Monocyte (primary cell): ENCODE measurements around a stretch of chr5.

DNA sequence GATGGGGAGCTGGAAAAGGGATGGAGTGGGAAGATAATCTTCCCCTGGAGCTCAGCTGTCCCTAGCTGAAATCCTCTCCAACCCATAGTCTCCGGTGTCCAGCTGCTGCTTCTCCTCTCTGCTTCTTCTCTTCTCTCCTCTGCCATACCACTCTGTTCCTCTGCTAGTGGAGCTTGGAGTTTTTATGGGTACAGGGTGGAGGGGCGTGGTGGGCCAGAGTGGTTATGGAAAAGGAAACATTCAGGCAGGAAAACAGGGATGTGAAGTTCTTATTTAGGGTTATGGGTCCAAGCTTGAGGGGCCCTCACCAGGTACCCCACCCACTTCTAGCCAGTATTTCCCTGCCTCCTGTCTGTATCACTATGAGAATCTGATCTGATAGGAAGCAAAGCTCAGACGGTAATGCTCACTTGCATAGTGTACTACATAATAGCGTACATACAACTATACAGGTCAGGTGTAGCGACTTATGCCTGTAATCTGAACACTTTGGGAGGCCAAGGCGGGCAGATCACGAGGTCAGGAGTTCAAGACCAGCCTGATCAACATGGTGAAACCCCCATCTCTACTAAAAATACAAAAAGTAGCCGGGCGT is 8.3 kb downstream of the AFF4 start:
- PRO-cap, 2 experiments: peak in 2 of 2 experiments; most common minus-strand start position 88 of the sequence (in 1)

DNA sequence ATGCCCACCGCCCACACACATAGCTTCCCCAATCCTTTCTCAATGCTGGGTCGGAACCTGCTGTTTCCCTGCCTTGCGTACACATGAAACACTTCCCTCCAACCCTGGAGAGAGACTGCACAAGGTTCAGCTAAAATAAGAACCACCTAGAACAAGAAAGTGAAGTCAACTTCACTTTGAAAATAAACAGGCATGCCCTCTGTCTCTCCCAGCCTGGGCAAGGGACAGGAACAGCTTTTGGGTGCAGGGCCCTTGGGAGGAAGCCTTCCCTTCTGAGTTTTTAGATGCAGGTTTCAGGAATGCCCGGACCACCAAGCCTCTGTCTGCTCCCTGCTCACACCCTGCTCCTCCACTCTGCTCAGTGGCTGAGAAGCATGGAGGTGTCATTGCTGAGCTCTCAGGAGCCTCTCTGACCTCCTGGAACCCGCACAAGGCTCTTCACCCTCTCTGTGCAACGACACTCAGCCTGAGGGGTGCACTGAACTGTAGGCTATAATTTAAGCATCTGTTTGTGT is 149.3 kb downstream of the C5orf15 start:
- PRO-cap, 2 experiments: no peak in any of the 2 experiments

DNA sequence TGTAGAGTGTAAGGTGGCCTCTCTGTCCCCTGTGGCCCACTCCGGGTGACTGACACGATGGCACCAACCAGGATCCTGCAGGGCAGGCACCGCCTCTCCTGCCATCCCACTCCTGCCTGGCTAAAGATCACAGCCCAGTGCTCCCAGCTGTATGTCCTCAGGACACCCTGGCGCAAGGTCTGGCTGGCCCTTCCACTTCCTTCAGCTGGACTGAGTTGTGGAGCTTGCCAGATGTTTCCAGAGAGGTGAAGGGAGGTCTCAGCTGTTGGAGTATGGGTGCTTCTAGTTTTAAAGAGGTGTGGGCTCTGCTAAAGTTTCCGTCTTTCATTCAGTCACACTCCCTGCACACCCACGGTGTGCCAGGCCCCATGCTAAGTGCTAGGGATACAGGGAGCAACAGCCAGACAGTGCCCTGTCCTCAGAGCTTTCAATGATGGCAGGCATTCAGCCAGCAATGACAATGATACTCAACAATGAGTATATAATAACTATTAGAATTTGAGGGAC is 34.1 kb downstream of the C5orf15 start:
- PRO-cap, 2 experiments: no peak in any of the 2 experiments

GRCh38 chr5:133935154-133935593 is 33.3 kb downstream of the C5orf15 start:
- PRO-cap, 2 experiments: no peak in any of the 2 experiments

DNA sequence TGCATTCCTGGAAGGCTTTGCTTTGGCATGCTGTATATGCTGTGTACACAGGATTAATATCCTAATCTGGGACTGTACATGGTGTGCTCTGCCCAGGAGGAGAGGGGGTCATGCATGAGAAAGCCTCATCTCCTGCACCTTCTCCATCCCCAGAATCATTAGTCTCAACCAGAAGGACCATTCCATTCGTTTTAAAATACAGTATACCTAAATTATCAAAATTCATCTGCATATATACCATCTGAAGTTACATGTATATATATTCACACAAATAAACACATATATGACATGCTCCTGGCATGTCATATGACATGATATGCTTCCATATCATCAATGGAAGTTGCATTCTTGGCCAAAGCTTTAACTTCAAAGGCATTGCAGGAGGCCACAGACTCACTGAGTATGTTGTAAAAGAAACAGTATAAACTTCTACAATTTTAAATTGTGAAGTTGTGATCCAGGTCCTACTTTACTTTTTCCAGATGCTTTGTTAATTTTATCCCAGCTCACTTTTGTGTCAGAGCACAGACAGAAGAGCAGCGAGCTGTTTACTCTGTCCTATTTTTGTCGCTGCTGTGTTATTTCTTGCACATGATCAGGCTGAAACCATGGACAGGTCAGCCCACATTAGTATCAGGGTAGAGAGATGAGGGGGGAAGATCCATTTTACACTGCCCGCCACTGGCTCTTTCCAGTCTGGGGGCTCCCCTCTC is 10.8 kb downstream of the VDAC1 start:
- PRO-cap, 2 experiments: no peak in any of the 2 experiments

DNA sequence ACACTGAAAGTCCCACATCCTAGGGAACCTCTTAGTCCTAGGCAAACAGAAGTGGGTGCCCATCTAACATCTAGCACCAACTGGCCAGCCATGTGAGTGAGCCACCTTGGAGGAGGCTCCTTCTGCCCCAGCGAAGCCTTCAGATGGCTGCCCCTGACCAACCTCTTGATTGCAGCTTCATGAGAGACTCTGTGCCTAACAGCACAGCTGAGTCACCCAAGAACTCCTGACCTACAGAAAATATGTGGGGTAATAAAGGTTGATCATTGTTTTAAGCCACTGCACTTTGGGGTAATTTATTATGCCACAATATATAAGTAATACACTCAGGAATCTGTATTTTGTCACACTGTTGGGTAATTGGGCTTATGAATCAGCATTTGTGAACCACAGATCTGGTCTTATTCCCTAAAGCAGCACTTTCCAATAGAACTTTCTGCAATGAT is 24.3 kb upstream of the VDAC1 start:
- PRO-cap, 2 experiments: no peak in any of the 2 experiments

- PRO-cap, 2 experiments: peak in 2 of 2 experiments; most common minus-strand start chr5:134136313 (in 1)
Measured at GRCh38 chr5:134136146-134136683, 21.7 kb downstream of the TCF7 start.

DNA sequence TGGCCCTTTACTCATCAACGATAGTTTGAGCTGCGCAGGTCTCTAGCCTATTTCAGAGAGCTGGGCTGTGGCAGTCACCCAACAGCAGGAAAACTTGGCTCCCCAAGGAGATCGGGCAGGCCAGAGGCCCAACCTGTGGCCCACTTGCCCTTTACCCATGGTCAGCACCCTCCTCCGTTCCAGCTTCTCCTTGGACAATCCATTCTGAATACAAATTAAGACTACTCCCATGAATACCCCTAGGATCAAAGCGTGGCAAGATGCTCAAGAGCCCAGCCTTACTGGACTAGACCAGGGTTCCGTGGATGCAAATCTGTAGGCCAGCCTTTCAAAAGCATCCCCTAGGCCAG is 25.2 kb downstream of the TCF7 start:
- PRO-cap, 2 experiments: peak in 1 of 2 experiments; most common minus-strand start position 189 of the sequence (in 1)

DNA sequence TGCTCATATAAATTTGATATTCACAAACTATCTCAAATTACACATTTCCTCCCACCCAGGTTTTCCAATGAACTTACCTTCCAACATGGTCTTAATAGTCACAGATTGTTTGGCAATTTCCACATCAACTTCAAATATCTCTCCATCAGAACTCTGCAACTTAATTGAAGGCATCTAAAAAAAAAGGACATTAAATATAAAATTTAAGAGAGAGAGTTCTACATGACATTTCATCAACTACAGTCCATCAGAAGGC is 3.0 kb downstream of the SKP1 start:
- PRO-cap, 2 experiments: no peak in any of the 2 experiments

DNA sequence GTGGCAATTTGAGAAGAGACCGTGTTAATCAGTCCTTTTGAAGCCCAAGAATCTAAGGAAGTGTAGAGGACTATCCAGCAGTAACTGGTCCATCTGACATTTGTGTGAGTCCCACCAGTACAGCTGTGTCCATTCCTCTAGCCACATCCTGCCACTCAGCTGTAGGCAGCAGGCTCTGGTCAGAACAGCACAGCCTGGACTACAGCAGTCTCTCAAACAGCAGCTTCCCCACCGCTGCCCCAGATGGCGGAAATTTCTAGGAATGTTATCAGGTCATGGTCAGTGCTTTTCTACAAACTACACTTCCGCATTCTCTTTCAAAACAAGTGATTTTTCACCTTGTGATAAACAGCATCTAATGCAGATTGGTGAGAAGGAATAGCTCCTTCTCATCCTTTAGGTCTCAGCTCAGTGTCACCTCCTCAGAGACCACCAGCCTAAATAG is 10.8 kb upstream of the SKP1 start:
- PRO-cap, 2 experiments: no peak in any of the 2 experiments

- PRO-cap, 2 experiments: peak in 1 of 2 experiments; most common minus-strand start chr5:134193815 (in 1)
Measured at GRCh38 chr5:134193688-134193907, 16.8 kb upstream of the SKP1 start.

GRCh38 chr5:134299452-134299969 is 67.5 kb downstream of the CDKL3 start:
- PRO-cap, 2 experiments: no peak in any of the 2 experiments

DNA sequence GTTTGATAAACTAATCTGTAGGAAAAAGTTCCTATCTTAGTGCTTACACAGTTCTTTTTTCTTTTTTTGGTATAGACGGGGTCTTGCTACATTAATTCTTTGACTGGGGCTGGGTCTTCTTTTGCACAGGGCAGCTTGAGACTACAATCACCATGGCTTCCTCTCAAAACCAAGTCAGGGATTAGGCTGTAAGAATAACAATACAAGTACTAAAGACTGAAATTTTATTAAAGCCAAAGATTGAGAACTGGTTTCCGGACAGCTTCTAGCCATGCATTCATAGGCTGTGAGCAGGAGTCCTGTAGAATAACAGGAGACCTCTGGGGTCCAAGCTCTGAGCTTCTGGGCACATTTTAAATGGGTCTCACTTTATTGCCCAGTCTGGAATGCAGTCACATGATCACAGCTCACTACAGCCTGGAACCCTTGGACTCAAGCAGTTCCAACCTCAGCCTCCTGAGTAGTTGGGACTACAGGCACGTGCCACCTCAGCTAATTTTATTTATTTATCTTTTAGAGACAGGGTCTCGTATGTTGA is 15.5 kb downstream of the CDKN2AIPNL start:
- PRO-cap, 2 experiments: no peak in any of the 2 experiments

- PRO-cap, 2 experiments: no peak in any of the 2 experiments
Measured at GRCh38 chr5:134427544-134428141, 16.0 kb upstream of the CDKN2AIPNL start.

DNA sequence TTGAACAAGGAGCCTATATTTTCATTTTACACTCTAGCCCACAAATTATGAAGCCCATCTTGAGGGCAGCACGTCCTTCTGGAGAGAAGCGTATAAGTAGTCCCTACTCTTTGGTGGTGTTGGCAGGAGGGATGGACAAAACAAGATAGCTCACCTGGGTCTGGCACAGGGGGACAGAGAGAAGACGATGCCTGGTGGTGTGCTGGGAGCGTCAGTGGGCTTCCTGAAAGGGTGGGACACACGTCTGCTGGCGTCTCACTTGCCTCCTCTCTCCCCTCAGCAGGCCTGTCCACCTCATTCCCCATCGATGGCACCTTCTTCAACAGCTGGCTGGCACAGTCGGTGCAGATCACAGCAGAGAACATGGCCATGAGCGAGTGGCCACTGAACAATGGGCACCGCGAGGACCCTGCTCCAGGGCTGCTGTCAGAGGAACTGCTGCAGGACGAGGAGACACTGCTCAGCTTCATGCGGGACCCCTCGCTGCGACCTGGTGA is 52.8 kb downstream of the JADE2 start:
- PRO-cap, 2 experiments: no peak in any of the 2 experiments

GRCh38 chr5:134777235-134778036 is 18.9 kb downstream of the DDX46 start:
- PRO-cap, 2 experiments: no peak in any of the 2 experiments

DNA sequence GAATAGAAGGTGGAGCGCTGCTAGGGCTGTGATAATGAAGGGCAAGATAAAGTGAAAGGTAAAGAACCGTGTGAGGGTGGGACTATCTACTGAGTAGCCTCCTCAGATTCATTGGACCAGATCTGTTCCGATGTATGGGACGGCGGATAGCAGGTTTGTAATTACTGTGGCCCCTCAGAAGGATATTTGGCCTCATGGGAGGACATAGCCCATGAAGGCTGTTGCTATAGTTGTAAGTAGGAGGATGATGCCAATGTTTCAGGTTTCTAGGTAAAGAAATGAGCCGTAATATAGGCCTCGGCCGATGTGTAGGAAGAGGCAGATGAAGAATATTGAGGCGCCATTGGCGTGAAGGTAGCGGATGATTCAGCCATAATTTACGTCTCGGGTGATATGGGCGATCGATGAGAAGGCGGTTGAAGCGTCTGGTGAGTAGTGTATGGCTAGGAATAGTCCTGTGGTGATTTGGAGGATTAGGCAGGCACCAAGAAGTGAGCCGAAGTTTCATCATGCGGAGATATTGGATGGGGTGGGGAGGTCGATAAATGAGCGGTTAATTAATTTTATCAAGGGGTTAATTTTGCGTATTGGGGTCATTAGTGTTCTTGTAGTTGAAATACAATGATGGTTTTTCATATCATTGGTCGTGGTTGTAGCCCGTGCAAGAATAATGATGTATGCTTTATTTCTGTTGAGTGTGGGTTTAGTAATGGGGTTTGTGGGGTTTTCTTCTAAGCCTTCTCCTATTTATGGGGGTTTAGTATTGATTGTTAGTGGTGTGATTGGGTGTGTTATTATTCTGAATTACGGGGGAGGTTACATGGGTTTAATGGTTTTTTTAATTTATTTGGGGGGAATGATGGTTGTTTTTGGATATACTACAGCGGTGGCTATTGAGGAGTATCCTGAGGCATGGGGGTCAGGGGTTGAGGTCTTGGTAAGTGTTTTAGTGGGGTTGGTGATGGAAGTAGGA is 18.8 kb downstream of the PCBD2 start:
- PRO-cap, 2 experiments: peak in 1 of 2 experiments; most common plus-strand start position 422 of the sequence (in 1)

- PRO-cap, 2 experiments: no peak in any of the 2 experiments
Measured at GRCh38 chr5:135028627-135029091, 5.4 kb downstream of the PITX1 start.

GRCh38 chr5:135113633-135114002 is 79.6 kb upstream of the PITX1 start:
- PRO-cap, 2 experiments: peak in 2 of 2 experiments; most common minus-strand start chr5:135113857 (in 1)

DNA sequence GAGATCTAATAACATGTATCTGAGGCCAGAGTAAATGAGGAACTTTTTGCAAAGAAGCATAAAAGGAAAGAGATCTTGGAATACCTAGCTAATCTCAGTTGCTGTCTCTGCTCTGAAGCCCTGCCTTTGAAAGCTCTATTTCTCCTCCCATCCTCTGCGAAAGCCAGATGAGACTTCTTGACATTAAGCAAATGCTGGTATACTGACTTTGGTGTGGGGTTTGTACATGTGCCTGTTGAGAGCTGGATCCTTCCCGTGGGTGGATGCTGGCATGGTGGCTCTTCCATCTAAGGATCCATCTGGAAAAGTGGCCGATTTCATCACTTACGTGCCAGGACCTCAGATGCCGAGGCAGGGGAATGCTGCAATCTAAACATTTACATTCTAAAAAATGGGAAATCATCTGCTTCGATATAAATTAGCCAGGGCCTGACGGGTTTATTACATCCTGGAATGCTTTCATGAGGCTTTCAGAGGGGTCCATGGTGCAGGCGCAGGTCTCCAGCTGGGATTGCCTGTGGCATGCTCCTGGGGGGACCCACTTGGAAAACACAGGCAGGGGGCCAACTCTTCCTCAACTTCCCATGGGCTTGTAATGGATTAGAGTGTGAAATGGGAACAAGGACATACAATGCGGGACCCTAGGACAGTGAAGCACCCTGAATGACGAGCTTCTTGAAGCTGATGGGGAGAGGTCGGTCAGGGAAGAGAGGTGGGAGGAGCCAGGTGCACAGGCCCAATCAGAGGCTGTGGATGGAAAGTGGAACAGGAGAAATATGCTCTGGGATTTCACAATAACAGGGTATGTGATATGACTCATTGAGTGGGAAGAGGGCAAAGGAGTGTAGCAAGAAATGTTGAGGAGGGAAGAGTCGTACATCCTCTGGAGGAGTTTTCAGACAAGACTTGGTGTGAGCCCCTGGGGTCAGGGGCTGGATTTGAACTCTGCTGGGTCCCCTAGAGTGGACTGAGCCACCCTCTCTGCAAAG is 105.5 kb upstream of the PITX1 start:
- PRO-cap, 2 experiments: peak in 2 of 2 experiments; most common plus-strand start position 902 of the sequence (in 1); most common minus-strand start position 665 of the sequence (in 2)